Parietal lobe (tissue), 2 donors: ENCODE measurements around a stretch of chr11.

DNA sequence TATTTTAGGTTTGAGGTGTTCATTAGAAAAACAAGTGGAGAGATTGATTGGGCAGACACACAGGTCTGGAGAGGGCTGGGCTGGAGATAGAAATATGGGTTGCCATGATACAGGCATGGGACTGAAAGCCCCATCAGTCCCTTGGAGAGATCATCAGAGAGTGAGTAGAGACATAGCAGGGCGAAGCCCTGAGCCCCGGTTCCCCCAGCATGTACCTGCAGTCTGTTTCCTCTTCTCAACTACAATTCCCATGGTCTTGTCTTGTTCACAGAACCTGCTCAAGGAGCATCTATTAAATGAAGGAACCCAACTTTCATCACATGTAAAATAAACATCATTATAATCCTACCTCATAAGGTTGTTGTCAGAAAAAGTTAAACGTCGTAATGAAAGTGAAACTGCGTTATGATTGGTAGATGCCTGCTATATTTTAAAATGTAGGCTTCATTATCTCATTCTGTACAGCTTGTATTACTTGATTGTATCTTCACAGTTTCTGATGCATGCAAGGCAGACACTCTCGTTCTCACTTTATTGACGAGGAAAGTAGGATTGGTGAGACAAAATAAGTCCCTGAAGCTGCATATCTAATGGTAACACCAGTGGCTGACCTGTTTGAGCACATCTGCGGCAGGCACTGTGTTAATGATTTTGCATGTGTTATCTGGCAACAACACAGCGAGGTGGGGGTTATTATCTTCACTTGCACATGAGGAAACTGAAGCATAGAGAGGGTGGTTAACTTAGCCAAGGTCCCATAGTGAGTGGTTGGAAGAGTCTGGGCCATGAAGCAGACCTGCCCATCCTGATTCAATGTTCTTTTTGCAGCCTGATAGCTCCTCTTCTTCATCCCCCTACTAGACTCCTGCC lies 63.5 kb downstream of the ENDOD1 start:
- RAMPAGE, long total RNA, result no peak

DNA sequence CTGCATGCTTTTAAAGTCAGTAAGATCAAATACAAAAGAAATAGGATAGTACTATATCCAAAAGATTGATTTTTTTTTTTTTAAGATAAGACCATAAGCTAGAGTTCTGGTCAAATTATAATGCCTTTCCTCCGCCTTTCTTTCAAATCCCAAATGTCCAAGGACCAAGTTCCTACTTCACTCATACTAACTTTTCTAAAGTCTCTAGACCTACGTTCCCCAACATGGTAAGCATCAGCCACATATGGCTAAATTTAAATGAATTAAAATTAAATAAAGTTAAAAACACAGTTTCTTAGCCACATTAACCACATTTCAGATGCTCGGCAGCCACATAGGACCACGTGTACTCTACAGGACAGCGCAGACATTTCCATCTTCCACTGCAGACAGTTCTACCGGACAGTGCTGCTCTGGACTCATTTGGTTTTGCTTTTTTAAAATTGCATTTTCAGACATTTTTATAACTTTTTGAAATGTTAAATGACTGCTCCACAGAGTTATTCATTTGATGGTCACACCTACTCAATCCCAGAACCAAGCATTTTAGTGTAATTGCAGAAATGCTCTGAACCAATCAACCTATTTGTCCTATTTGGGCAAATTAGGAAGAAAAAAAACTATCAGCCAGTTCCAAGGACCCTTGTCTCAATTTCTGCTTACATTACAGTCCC lies 34.5 kb downstream of the SESN3 start:
- RAMPAGE, long total RNA, result no peak

- RAMPAGE, long total RNA, result no peak
Observed at GRCh38 chr11:95512546-95512932, 277.0 kb downstream of the FAM76B start.

DNA sequence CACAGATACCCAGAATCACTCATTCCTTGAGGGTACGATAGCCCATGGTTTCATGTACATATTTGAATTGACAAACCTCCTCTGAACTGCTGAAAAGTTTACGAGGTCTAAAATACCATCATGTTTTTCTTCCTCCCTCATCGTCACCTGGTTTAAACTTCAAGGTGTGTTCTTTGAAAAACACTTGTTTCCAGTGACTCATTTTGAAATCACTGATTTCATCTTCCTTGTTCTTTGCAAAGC lies 100.8 kb downstream of the FAM76B start:
- RAMPAGE, long total RNA, result no peak

DNA sequence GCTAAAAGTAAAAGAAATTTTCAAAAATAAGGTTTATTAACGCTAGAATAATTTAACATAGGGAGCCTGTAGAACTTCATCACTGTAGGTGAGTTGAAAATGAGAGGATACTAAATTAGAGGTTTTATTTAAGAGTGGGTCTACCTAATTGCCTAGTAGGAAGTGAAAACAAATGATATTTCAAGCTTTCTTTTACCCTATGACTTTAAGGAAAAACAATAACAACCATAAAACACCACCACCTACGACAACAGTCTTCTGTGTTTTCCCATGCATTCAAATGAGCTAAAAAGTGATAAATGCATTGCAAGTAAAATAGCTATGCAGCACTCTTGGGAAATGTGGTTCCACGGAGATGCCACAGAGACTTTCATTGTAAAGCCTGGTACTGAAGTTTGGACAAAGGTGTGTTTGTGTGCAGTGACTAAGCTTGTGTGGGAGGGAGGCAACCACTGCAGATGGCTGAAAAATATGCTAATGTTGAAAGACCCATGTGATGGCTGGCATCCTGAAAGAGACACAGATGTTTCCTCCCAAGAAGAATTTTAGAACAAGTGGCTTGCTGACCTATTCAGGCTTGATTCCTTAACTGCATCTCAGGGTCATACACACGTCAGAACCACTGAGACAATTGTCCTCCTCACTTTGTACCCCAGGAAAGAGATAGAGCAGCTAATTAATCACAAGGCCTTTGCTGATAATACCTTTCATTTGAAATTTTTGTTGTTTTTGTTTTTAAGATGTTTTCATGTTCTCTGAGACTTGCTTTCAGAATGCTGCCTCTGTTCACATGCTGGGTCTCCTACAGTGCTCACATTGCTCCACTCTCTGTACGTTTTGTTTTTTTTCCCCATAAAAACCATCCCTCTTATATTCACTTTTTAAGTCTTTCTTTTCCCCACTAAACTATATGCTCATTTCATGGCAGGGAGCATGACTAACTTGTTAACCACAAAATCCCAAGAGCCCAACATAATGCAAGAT lies 73.8 kb downstream of the FAM76B start:
- RAMPAGE, long total RNA, result no peak

GRCh38 chr11:95900754-95901205 lies 23.1 kb downstream of the MTMR2 start:
- RAMPAGE, long total RNA, result no peak

DNA sequence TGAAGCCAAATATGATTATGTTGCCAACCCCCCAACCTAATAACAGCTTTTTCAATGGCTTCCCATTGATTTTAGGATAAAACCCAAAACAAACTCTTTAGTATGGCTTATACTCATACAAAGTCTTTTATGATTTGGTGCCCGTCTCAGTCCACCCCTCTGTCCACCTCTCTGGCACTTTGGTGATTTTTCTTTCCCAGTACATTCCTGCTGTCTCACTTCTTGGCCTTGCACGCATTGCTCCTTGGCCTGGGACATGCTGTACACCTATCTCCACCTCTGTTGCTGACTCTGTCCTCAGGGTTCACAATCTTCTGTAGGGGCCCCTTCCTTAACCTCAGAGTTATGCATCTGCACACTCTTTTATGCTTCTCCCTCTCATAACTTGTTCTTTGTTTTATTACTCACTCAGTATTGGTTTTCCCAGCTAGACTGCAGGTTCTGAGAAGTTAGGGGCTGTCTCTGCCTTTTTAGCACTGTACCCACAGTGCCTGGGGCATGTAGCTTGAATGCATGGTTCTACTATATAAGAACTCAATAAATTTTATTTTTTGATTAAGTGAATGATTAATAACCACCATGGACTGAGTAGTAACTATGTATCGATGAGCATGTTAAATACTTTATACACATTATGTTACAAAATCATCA lies 139.1 kb upstream of the MTMR2 start:
- RAMPAGE, long total RNA, result no peak

GRCh38 chr11:96211377-96211882 lies 131.6 kb downstream of the MAML2 start:
- RAMPAGE, long total RNA, result no peak

- RAMPAGE, long total RNA, result no peak
Observed at GRCh38 chr11:96212261-96213031, 130.5 kb downstream of the MAML2 start.

DNA sequence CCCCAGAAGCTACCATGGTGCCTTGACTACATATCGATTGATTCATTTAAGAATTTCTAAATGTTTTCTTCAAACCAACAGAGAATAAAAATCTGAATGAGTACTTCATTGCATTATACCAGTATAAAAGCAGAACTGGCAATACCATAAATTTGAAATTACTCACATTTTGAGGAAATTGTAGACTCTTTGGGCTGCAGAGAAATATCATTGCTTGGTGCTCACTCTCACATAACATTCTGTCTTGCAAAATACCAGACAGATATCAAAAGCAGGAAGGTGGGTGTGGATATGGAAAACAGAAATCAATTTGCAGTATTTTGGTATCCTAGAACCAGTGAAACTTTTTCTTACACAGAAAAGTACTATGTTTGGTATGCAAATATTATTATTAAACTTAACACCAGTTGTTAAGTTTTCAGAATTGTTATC lies 113.4 kb downstream of the MAML2 start:
- RAMPAGE, long total RNA, result no peak

DNA sequence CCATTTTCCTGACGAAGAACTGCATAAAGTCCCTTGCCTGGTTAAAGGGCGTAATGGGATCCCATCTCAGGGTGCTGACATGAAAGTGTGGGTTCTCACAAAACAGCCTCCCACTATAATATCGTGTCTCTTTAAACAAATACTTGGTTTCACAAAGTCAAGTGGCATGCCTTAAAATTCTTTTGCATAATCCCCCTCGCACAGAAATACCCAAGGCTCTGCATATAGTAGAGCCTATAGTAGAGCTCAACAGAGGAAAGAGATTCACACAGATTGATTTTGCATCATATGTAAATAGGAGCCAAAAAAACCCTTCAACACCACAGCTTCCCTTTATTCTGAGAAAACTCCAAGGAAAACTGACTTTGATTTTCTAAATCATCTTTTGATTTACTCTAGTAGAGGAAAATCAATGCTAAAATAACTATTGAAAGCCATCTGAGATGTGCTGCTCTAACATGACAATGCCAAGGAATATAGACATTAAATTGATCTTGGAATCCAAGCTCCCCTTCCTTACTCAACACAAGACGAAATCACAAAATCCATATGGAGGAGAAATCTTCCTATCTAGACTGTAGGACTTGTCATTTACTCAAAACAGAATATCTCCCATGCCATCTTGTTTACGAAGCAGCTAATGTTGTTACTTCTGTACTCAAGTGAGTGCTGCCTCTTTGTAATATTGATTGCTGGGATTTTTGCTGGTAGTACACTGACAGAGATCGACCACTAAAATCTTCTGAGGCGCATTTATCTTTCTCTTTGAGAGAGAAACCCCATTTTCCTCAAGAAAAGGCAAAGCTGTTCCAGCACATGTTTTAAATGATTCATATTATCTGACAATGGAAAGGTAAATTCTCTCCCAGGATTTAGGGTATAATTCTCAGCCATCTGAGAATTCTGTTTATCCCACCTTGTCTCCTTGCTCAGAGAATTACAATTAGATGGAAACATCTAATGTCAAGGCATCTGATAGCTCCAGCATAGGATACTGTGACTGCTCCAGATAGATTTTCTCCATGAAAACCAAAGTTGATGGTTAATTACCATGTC lies 89.8 kb downstream of the MAML2 start:
- RAMPAGE, long total RNA, result no peak

- RAMPAGE, long total RNA, result no peak
Observed at GRCh38 chr11:96253929-96254657, 88.9 kb downstream of the MAML2 start.

- RAMPAGE, long total RNA, result no peak
Observed at GRCh38 chr11:96257086-96257590, 85.9 kb downstream of the MAML2 start.

GRCh38 chr11:96258620-96259186 lies 84.3 kb downstream of the MAML2 start:
- RAMPAGE, long total RNA, result no peak

- RAMPAGE, long total RNA, result no peak
Observed at GRCh38 chr11:96339216-96340231, 3.5 kb downstream of the MAML2 start.

- RAMPAGE, long total RNA, result no peak
Observed at GRCh38 chr11:96487165-96487753, 97.4 kb downstream of the JRKL start.

DNA sequence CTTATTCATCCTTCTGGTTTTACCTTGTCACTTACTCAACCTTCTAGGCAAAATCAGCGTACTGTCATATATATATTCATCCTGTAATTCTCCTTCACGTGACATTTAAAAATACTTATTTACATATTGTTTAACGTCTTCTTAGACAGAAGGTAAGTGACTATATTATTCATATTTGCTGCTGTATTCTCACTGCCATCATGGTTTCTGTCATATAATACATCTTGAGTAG lies 1084.4 kb downstream of the JRKL start:
- RAMPAGE, long total RNA, result no peak

GRCh38 chr11:98208728-98209036 lies 812.1 kb upstream of the CNTN5 start:
- RAMPAGE, long total RNA, result no peak

DNA sequence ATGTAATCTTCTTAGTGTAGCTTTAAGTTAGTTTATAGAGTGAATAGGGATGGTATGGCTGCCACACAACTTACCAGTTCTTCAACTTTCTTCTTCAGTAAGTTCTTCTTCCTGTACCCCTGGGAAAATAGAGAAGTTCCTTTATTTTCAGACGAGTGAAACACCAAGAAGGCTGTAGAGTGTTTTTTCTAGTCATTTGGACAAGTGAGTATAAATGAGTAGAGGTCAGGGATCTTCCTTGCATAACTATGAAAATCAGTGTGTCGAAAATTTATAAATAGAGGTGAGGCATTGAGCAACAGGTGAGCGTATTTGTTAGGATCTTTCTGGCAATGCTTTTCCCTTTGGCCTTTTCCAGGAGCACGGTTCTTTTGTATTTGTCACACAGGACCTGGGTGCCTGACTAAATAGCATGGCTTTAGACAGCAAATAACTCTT lies 19.7 kb upstream of the ARHGAP42 start:
- RAMPAGE, long total RNA, result no peak

- RAMPAGE, long total RNA, result no peak
Observed at GRCh38 chr11:100930112-100930579, 199.5 kb downstream of the PGR start.